Myometrial cell (primary cell): ENCODE data around the gene CLIC4.

GRCh38 chr1:24322150-24322899 is 3.2 kb downstream of the GRHL3 start:
- RAMPAGE, long total RNA = no peak

DNA sequence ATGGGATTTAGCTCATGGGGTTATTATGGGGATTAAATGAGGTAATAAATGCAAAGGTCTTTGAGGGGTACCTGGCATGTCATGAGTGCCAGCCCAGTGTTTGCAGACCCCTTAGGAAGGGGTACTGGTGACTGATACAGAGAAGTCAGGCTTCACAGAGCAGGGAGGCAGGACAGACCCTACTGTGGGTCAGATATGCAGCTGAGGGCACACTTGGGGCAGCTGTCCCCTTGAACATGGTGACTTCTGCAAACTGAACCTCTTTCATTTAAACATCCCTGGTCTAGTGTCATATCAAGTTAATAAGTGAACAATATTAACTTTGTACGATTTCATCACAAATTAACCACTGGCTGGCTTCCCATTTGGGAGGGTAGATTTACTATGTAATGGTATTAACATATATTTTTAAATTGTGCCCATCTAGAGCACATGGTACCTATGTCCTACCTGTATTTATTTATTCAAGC is 25.9 kb downstream of the STPG1 start:
- RAMPAGE, long total RNA = no peak

DNA sequence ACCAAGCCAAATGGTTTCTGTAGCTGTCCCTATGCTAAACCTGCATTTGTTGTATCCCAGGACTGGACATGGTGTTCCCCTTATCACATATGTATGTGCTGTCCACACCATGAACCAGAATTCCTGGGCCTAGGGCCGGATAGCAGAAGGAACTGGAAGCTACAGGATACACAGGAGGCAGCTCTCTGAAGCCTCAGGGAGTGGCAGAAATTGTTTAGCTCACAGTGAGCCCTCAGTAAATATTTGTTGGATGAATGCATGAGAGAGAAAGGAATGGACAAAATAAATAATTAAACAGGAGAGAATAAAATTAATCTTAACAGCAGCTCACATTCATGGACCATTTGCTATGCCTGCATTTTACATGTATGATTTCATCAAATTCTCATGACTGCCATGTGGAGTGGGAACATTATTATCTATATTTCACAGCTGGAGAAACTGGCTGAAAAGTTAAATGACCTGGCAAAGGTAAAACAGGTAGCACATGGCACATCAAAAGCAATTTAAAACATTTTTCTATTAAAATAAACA is 2.1 kb downstream of the NIPAL3 start:
- RAMPAGE, long total RNA = no peak

DNA sequence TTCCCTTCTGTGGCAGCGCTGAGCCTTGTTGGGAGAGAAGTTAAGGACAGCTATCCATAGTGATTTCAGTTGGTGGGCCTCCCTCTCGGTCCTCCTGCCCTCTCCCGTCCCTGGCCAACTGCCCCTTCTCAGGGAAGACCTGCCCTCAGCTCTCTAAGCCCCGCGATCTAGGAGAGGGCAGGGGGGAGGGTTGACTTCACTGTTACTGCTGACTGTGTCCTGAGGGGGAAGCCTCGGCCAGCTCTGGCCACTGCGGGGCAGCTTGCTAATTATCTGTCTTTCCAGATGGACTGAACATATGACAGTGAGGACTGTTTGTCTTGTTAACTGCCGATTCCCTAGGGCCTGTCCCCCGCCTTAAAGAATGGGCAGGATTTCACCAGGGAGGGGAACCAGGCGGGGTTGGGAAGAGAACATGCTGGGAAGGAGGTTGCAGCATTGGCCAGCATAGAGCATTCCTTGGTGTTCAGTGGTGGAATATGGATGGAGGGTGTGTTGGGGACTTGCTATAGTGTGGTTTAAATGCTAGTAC is 22.8 kb downstream of the NIPAL3 start:
- RAMPAGE, long total RNA = no peak

- RAMPAGE, long total RNA = no peak
Observed at GRCh38 chr1:24501715-24502018, 969 bp upstream of the RCAN3 start.

GRCh38 chr1:24514188-24514587 is 11.6 kb downstream of the RCAN3 start:
- RAMPAGE, long total RNA = no peak

DNA sequence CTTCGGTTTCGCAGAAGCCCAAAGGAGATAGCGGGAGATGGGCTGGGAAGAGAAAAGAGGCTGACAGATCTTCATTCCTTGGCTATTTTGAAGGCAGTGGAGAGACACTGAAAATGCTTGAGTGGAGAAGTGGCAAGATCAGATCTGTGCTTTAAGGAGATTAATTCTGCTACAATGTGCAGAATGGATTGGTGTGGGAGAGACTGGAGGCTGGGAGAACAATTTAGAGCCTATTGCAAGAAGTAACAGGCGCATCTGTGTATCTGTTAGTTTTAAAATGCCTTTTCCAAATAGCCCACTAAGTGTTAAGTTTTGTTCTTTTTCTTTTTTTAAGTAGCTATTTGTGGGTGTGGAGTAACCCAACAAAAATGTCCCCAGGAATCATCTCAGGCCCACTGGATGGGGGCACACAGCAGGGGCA is 24.0 kb upstream of the SRRM1 start:
- RAMPAGE, long total RNA = no peak

DNA sequence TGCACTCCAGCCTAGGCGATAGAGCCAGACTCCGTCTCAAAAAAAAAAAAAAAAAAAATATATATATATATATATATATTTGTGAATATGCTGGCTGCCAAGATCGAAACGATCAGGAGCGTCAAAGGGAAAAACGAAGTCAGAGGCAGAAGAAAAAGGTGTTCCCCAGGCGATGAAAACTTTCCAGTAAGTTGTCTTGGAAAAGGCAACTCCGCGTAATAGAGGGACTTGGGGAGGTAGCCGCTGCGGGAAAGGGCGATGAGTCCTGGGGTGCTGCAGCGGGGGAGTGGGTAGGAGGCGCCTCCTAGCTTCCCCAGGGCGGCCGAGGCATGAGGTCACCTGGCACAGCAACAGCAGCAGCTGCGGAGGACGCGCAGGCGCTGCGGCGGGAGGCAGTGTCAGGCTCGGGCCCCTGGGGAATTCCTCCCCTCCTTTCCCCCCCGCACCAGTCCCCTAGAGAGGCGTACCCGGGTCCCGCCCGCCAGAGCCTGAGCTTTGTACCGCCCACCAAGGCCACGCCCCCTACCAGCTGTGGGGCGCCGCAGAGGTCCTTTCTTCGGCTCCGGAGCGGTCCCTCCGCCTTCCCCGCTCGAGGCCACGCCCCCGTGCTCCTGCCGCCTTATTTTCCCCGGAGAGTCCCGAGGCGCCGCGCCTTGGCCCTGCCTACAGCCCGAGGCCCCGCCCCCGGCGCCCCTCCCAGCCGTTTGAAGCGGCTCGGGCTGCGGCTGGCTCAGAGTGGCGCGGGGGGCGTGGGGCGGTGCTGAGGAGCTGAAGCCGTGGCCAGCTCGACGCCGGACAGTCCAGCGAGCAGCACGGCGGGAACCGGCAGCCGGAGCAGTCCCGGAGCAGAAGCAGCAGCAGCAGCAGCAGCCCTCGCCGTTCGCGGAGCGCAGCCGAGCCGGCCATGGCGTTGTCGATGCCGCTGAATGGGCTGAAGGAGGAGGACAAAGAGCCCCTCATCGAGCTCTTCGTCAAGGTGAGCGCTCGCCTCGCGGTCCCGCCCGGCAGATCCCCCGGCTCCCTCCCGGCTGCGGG is at the start of gene CLIC4:
TSS of gene CLIC4 (plus strand) at position 798 of the 1,035 bp plus-strand sequence.
- RAMPAGE, long total RNA = start-site peak on the plus strand centred at position 799 of the sequence, 187 bp wide, 6,831 and 4,382 reads in 2 replicates

DNA sequence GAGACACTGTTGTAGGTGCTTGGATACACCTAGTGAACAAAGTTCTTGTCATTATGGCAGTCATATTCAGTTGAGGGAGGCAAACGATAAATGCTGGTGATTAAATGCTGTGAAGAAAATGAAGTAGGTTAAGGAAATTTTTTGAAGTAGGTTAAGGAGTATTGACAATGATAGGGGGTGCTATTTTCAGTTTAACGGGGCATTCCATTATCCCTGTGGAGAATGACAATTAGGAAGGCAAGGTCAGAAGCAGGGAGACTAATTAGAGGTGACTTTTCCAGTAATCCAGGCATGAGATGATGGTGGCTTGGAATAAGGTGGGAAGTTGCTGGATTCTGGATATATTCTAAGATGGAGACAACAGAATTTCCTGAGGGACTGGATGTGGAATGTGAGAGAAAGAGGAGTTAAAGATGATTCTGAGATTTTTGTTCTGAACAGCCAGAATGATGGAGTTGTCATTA is 15.5 kb downstream of the CLIC4 start:
- RAMPAGE, long total RNA = no peak

DNA sequence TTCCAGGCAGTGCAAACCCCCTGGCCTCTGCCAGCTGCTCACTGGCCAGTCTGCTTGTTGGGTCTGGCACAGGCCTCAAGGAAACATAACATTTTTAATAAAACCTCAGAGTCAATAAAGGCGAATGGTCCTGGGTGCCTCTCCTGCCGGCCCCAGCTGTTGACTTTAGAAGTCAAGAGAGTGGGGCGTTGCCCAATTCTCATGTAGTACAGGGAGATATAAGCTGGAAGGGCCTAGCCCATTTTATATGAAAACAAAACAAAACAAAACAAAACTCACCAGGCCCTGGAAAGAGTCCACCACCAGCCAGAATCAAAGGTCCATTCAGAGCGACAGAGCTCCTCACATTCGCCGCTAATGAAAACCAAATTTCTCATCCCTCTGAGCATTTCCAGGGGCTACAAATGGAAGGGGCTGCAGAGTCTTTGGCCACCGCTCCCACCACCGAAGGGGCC is 36.5 kb downstream of the RUNX3 start:
- RAMPAGE, long total RNA = no peak

- RAMPAGE, long total RNA = no peak
Observed at GRCh38 chr1:24899386-24899896, 30.6 kb downstream of the RUNX3 start.

- RAMPAGE, long total RNA = no peak
Observed at GRCh38 chr1:24947126-24947398, 17.0 kb upstream of the RUNX3 start.

GRCh38 chr1:24981629-24981949 is 51.5 kb upstream of the RUNX3 start:
- RAMPAGE, long total RNA = no peak

- RAMPAGE, long total RNA = no peak
Observed at GRCh38 chr1:25095701-25096137, 136.6 kb downstream of the SYF2 start.

DNA sequence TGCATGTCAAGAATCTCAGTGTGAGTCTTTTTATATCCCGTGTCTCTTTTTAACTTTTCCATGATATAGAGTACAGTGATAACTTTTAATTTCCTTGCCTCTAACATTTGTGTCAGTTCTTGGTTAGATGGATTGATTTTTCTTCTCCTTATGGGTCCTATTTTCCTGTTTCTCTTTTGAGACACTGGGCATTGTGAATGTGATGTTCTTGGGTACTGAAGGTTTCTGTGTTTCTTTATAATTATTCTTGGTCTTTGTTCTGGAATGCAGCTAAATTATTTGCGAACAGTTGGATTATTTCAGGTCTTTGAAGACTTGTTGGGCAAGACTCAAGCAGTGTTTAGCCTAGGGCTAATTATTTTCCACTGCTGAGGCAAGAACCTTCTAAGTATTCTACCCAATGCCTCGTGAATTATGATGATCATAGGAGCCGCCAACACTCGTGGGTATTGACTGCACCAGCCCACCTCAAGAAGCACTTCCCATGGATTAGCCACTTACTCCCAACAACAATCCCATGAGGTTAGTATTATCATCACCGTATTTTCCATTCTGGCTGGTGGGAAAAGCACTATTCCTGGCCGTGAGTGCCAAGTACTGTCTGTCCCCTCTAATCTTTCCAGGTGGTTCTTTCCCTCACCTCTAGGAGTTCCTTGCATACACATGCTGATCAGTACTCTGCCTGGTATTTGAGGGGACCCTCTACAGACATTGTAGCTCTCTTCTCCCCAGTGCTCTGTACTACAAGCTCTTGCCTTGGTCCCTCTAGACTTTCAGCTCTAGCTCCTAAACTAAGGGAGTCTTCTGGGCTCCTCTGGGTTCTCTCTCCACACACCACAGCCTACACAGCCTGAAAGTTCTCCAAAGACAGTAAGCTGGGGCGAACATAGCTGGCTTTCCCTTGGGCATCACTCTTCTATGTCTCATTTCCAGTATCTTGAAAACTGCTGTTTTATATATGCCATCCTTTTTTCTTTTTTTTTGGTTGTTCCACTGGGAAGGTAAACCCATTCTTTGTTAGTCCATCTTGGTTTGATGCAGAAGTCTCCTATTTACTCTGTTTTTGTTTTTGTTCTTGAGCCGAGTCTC is 13.2 kb downstream of the SYF2 start:
- RAMPAGE, long total RNA = no peak

- RAMPAGE, long total RNA = no peak
Observed at GRCh38 chr1:25458201-25459267, 27.8 kb downstream of the MACO1 start.

- RAMPAGE, long total RNA = no peak
Observed at GRCh38 chr1:25562416-25563100, 19.2 kb downstream of the LDLRAP1 start.

DNA sequence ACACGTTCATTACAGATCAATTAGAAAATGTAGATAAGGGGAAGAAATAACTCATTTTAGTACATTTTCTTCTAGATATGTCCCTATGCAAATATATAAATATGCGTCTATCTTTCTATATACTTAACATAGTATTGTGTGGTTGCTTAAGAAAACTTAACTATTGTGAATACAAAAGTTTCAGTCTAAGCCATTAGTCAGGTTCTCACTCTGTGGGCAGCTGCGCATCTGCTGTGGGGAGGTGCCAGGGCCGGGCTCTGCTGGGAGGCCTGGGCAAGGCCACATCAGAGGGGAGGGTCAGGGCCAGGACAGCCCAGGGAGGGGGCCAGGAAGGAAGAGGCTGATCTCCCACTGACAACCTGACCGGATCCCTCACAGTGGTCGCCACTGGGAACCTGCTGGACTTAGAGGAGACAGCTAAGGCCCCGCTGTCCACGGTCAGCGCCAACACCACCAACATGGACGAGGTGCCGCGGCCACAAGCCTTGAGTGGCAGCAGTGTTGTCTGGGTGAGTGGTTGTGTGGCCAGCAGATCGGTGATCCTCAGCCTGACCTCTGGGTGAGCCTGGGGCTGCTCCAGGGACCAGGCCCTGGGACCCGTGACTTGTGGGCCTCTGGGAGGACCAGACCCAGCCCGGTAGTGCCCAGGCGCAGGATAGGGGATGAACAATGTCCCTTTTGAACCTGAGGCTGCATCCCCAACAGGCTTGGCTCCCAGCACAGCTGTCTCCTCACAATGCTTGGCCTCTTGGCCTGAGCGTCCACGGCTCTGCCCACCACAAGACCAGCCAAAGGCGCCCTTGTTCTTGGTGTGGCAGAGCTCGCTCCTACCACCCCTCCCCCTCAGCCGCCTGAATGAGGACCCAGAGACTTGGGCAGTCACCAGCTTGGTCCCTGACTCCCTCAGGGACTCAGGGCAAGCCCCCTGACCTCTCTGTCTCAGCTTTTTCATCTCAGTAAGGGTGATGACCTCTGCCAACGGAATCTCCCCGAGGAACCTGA is 20.2 kb downstream of the LDLRAP1 start:
- RAMPAGE, long total RNA = no peak

GRCh38 chr1:25568358-25568952 is 25.0 kb downstream of the LDLRAP1 start:
- RAMPAGE, long total RNA = no peak

DNA sequence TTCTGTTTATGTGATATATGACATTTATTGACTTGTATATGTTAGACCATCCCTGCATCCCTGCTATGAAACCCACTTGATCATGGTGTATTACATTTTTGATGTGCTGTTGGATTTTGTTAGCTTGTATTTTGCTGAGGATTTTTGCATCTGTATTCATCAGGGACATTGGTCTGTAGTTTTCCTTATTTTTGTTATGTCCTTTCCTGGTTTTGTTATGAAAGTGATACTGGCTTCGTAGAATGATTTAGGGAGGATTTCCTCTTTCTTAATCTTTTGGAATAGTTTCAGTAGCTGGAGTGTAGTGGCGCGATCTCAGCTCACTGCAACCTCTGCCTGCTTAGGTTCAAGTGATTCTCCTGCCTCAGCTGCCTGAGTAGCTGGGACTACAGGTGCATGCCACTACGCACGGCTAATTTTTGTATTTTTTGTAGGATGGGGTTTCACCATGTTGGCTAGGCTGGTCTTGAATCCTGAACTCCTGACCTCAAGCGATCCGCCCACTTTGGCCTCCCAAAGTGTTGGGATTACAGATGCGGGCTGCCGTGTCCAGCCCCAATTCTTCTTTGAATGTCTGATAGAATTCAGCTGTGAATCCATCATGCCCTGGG is 15.0 kb downstream of the MAN1C1 start:
- RAMPAGE, long total RNA = no peak